Spleen (tissue), 7 donors: ENCODE data around the genes NTPCR and MAP3K21.

- PRO-cap, 4 experiments, result no peak in any of the 4 experiments
- RAMPAGE, long total RNA, 4 experiments, result no peak in any of the 4 experiments
Measured at GRCh38 chr1:231351211-231351801, 13.2 kb downstream of the SPRTN start.

DNA sequence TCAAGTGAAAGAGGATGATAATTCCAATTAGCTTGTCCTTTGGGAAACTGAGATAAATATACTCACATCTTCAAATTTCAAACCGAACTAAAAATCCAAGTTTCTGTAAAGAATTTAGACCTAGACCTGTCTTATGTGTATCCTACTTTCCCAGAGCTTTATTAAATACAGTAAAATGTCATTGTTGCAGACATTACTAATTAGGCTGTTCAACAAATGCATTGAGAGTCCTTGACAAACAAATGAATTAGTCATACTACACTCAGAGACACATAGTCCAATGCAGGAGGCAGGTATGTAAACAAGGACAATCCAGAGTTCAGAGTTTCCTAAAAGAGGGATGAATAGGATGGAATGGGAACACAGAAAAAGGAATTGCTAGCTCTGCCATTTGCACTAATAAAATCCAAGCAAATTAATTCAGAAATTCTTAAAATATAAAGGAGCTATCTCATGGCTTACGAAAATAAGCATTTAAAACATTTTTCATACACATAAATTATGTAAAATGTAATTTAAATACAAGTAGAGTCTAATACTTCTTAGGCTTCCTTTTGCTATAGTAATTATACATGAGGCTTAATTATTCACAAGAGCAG lies 1.6 kb upstream of the EGLN1 start:
- PRO-cap, 4 experiments, result no peak in any of the 4 experiments
- RAMPAGE, long total RNA, 4 experiments, result no peak in any of the 4 experiments

GRCh38 chr1:231676829-231677354 lies 50.3 kb downstream of the DISC1 start:
- PRO-cap, 4 experiments, result peak in 1 of 4 experiments; most common minus-strand start chr1:231677056 (in 1)
- RAMPAGE, long total RNA, 4 experiments, result no peak in any of the 4 experiments

DNA sequence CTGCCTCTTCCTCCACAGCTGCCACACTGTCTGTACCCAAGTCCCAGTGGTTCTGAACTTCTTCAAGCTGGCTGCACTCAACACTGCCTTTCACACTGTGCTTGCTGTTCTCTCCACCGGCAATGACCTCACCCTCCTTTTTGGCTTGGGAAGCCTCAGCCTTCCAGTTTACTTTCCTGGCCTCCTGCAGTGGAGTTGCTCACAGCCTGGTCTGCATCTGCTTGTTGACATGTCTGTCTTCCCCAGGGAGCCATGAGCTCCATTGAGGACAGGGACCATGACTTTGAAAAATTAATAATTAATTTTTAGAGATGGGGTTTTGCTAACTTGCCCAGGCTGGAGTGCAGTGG lies 57.2 kb downstream of the DISC1 start:
- PRO-cap, 4 experiments, result no peak in any of the 4 experiments
- RAMPAGE, long total RNA, 4 experiments, result no peak in any of the 4 experiments

DNA sequence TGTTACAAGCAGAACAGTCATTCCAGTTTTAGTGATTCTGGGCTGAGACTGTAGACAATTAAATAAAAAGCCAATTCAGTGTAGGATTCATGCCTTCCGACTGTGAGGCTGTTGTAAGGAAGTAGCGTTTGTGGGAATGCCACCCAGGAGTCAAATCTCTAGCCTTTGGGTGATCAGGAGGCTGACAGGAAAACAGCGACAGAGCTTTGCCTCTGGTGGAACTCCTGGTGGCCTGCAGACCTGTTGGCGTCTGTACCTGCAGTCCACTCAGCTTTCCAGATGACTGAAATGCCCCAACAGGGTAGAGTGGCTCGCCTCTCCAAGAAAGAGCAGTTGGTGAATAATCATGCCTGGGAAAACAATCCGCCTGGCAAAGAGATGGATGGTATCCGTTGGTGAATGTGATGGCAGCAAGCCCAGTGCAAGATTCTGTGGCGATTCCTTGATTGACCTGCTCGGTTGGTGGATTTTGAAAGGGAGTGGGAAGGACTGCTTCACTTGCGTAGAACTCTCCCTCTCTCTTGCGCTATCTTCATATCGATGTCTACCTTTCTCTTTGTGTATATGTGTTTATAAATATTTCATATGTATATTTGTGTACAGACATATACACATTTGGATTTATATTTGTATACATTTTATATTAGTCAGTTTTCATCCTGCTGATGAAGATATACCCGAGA lies 58.2 kb downstream of the DISC1 start:
- PRO-cap, 4 experiments, result no peak in any of the 4 experiments
- RAMPAGE, long total RNA, 4 experiments, result no peak in any of the 4 experiments

DNA sequence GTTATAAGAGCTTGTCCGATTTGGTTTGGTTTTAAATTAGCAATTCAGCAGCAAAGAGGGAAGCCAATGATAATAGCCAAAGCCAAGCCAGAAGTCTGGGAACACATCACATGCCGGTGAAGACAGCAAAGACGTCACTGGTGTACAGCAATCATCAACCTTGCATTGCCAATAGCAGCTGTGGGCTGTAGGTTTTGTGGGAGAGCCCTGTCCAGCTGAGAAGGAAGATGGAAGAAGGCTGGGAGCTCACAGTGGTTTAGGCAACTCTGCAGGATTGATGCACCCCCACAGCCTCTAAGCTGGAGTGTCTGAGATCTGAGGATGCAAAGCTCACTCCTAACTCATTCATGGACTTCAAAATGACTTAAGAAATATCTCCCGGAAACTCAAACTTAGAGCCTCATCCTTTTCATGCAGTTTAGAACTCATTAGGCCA lies 338.6 kb downstream of the SIPA1L2 start:
- PRO-cap, 4 experiments, result no peak in any of the 4 experiments
- RAMPAGE, long total RNA, 4 experiments, result no peak in any of the 4 experiments

DNA sequence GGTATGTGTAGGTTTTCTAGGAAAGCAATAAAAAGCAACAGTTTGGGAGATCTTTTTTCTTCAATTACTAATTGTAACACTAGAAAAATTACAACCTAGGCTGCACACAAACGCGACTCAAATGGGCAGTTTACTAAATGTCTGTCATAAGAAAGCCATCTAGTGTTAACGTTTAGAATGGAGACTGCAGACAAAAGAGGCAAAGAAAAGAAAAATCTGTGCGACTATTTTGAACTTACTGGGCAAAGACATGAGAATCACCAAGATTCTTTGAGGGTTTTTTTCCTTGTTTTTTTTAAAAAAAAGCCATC lies 1.3 kb downstream of the SIPA1L2 start:
- PRO-cap, 4 experiments, result no peak in any of the 4 experiments
- RAMPAGE, long total RNA, 4 experiments, result no peak in any of the 4 experiments

GRCh38 chr1:232745534-232745769 lies 59.8 kb upstream of the MAP10 start:
- PRO-cap, 4 experiments, result no peak in any of the 4 experiments
- RAMPAGE, long total RNA, 4 experiments, result no peak in any of the 4 experiments

- PRO-cap, 4 experiments, result no peak in any of the 4 experiments
- RAMPAGE, long total RNA, 4 experiments, result no peak in any of the 4 experiments
Measured at GRCh38 chr1:232745770-232746209, 59.4 kb upstream of the MAP10 start.

GRCh38 chr1:232831911-232832475 lies 26.8 kb downstream of the MAP10 start:
- PRO-cap, 4 experiments, result no peak in any of the 4 experiments
- RAMPAGE, long total RNA, 4 experiments, result no peak in any of the 4 experiments

GRCh38 chr1:232868894-232869344 lies 63.7 kb downstream of the MAP10 start:
- PRO-cap, 4 experiments, result no peak in any of the 4 experiments
- RAMPAGE, long total RNA, 4 experiments, result no peak in any of the 4 experiments

GRCh38 chr1:232949804-232950947 lies at the start of gene NTPCR:
NTPCR (plus strand) TSS chr1:232950611.
- PRO-cap, 4 experiments, result peak in 4 of 4 experiments; most common plus-strand start chr1:232950601 (in 2); most common minus-strand start chr1:232950437 (in 1)
- RAMPAGE, long total RNA, 4 experiments, result start-site peak on the plus strand in 4 of 4 experiments, at chr1:232950601-232950651 at its widest, 33 to 150 reads per replicate

DNA sequence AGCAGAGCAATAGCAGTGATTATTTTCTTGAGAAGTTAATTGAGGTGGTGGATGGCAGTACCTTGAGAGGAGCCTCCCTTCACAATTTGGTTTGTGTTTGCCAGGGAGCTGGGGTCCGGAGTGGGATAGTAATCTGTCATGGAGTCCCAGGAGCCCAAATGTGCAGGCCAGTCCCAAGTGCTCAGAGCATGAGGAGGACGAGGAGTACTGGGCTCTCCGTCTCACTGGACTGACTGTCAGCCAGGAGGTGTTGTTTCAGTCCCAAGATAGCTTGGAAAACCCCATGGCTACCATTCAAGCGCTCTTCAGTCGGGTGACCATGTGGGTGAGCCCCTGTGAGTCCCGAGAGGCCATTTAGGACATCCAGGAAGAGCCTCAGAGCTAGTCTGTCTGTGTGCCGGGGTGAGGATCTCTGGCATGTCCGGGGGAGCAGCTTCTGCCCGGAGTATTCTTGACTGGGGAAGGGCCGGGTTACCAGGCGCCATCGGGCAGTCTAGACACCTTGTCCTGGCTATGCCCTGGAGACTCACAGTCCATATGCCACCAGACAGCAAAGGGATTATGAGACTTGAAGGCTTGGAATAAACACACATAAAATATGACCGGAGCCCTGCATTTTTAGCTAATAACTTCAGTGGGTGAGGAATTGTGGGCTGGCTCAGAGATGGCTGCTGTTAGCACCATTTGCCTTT lies 15.2 kb downstream of the NTPCR start:
- PRO-cap, 4 experiments, result no peak in any of the 4 experiments
- RAMPAGE, long total RNA, 4 experiments, result no peak in any of the 4 experiments

DNA sequence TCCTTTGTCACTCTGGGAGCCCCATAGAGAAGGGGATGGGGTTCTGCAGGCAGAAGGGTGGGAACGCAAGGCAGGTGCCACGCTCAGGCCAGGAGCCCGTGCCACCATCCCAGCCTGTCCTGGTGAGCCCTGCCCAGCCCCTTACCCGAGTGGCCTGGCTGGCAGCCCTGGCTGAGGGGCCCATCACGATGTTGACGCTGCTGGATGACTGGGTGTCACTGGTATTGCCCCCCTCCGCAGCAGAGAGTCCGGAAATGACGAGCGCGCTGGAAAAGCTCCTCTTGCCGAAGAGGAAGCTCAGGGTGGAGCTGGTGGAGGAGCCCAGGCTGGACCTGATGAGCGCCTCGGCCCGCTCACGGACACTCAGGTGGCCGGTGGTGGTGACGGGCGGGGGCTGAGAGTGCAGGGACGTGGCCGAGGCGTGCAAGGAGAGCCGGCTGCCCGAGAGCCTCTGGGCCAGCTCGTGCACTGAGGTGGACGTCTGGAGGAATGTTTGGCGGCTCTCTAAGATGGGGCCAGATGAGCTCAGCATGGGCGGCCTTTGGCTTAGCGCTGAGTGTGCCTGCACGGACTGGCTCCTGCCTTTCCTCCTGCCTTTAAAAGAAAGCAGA lies 35.6 kb downstream of the NTPCR start:
- PRO-cap, 4 experiments, result no peak in any of the 4 experiments
- RAMPAGE, long total RNA, 4 experiments, result start-site peak on the minus strand in 1 of 4 experiments, centred at position 192 of the sequence, 6 reads per replicate

GRCh38 chr1:233107687-233108517 lies 157.5 kb downstream of the NTPCR start:
- PRO-cap, 4 experiments, result no peak in any of the 4 experiments
- RAMPAGE, long total RNA, 4 experiments, result no peak in any of the 4 experiments

- PRO-cap, 4 experiments, result peak in 4 of 4 experiments; most common plus-strand start chr1:233327740 (in 4); most common minus-strand start chr1:233327455 (in 2)
- RAMPAGE, long total RNA, 4 experiments, result no peak in any of the 4 experiments
Measured at GRCh38 chr1:233327177-233328070, at the start of gene MAP3K21. MAP3K21 (plus strand) TSS chr1:233327724.

DNA sequence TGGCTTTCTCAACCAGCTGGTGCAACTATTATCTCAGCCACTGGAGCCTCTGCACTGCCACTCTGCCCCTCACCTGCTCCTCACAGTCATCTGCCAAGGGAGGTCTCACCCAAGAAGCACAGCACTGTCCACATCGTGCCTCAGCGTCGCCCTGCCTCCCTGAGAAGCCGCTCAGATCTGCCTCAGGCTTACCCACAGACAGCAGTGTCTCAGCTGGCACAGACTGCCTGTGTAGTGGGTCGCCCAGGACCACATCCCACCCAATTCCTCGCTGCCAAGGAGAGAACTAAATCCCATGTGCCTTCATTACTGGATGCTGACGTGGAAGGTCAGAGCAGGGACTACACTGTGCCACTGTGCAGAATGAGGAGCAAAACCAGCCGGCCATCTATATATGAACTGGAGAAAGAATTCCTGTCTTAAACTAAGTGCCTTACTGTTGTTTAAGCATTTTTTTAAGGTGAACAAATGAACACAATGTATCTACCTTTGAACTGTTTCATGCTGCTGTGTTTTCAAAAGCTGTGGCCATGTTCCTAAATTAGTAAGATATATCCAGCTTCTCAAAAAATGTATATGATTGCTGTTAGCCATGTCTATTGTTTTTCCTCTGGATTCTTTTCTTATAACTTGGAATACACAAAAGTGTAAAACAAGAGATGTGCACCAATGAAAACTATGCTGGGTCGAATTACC lies 54.9 kb downstream of the MAP3K21 start:
- PRO-cap, 4 experiments, result no peak in any of the 4 experiments
- RAMPAGE, long total RNA, 4 experiments, result no peak in any of the 4 experiments

DNA sequence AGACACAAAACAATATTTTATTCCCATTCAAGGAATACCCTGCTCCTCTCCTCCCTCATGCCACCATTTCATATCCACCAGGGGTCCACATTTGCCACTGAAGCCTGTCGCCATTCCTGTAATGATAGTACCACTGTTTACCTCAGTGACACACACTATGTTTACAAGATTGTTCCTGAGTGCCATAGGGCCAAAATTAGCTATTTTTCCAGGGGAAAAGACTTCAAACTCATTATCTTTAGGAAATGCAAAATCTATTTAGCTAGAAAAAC lies 134.7 kb upstream of the KCNK1 start:
- PRO-cap, 4 experiments, result no peak in any of the 4 experiments
- RAMPAGE, long total RNA, 4 experiments, result no peak in any of the 4 experiments

DNA sequence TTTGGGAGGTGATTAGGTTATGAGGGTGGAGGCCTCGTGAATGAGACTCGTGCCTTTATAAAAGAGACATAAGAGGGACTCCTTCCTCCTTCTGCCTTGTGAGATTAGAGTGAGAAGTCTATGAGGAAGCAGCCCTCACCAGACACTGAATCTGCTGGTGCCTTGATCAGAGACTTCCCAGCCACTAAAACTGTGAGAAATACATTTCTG lies 41.6 kb downstream of the KCNK1 start:
- PRO-cap, 4 experiments, result no peak in any of the 4 experiments
- RAMPAGE, long total RNA, 4 experiments, result no peak in any of the 4 experiments

DNA sequence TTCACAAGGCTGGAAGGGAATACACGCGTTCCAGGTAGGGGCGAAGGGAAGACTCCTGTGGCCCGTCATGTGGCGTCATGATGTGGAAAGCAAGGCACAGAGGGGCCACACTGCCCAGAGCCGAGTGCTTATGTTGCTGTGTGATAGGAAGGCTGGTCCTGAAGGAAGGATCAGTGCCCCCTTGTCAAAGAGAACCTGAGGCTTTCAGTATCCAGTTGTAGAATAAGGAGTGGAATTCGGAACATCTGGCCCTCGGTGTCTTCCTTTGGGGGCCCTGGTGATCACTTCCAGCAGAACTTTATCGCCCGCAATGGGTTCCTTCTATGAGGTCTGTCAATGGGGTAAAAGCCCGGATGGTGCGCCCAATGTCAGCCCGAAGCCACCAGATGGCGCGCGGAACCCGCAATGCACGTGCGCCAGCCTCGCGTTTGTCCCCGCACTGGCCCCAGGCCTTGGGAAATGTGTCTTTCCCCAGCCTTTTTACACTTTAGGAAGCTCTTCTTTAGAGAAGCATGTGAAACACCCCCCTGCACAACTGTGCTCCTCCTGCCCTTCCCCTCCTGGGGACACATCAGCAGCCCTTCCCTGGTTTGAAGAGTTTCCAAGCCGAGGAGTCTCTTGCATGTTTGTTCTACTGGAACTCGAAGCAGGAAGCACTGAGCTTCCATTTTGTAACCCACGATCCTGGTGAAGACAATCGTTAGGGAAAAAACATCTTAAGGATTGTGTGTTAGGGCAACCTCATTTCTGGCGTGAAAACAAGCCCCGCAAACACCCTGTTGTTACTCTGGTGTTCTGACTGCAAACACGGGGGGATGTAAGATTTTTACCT lies 20.1 kb upstream of the TARBP1 start:
- PRO-cap, 4 experiments, result no peak in any of the 4 experiments
- RAMPAGE, long total RNA, 4 experiments, result no peak in any of the 4 experiments